Ureter (tissue), 1 donor: ENCODE measurements around the gene DDX19B.

DNA sequence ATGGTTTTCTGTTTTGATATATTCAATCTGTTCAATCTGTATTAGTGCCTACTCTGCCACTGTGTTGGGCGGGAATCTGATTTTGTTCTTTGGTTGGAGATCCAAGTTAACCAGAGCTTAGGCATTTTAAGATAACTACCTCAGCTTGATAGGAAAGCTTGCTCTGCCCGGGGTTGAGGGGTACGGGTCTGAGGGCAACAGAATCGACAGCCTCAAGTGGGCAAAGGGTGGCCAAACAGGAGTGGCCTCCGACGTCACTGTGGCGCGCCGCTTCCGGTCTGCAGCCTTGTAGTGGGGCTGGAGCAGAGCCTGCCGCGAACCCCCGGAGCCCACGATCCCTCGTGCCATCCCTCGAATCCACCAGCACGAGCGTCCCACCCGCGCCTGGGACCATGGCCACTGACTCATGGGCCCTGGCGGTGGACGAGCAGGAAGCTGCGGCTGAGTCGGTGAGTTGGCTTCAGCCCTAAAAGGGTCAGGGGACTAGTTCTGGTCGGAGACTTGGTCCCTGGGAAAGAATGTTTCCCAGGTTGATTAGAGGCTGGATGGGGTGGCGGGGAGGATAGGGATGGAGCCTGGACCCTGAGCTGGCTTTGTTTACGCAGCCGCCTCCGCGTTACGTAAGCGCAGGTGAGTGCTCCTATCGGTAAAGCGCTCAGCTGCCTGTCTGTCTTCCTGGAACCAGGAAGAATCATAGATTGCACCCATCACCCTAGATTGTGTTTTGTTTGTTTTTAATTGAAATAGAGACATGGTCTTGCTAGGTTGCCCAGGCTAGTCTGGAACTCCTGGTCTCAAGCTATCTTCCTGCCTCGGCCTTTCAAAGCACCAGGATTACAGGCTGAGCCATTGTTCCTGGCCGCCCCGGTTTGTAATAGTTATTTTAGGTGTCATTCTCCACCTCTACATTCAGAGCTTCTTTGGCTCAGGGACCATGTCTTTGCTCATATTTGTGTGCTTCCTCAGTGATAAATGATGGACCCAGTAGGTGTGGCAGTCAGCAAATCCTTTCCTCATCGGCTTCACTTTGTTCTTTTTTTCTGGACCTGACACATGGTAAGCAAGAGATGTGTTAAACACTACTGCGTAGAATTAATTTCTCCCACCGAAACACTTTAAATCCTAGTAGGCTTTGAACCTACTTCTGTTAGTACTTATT is at the start of gene DDX19B:
DDX19B (plus strand) TSS at position 281 of the 1,159 bp plus-strand sequence.
- PRO-cap: unidirectional peak, plus-strand start at position 305 of the sequence

GRCh38 chr16:70371897-70373296 is 25.7 kb downstream of the DDX19A start:
- PRO-cap: no peak

DNA sequence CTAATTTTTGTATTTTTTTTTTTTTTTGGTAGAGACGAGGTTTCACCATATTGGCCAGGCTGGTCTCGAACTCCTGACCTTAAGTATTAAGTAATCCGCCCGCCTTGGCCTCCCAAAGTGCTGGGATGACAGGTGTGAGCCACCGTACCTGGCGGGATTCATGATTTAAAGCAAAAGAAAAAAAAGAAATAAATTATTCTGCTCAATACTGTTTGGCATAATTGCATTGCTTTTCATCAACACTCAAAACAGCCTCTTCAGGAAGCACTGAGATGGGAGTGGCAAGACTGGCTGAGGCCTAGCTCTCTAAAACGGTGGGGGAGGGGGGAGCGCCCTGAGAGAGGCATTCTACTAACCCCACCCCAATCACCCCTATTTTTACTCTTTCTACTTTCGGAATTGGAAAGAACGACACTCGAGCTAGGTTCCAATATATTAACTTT is 33.1 kb downstream of the DDX19A start:
- PRO-cap: no peak

GRCh38 chr16:70561414-70562092 is 37.9 kb downstream of the SF3B3 start:
- PRO-cap: no peak

- PRO-cap: no peak
These were observed 49.2 kb downstream of the SF3B3 start for GRCh38 chr16:70572815-70573251.

- PRO-cap: no peak
These were observed 4.2 kb downstream of the MTSS2 start for GRCh38 chr16:70681384-70682380.

GRCh38 chr16:70708405-70708841 is 22.6 kb upstream of the MTSS2 start:
- PRO-cap: no peak

GRCh38 chr16:70724147-70724619 is 38.3 kb upstream of the MTSS2 start:
- PRO-cap: no peak

DNA sequence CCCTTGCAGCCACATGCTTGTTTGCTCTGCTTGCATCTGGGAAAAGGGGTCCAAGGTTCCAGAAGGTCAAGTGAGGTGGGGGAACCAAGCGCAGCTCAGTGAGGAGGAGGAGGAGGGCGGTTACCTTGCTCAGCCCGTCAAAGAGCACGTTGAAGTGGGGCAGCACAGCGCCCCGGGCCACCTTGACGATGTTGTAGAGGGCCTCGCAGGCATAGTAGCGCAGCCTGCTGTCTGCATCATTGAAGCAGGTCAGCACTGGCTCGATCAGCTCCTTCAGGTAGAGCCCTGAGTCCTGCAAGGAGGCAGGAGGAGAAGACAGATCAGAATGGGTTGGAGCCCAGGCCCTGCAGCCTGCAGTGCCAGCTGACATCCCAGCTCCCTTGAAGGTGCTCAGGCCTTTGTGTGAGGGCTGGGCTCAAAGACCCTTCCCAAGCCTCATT is 15.4 kb downstream of the VAC14 start:
- PRO-cap: no peak

GRCh38 chr16:70805019-70805218 is 4.0 kb upstream of the VAC14 start:
- PRO-cap: no peak

DNA sequence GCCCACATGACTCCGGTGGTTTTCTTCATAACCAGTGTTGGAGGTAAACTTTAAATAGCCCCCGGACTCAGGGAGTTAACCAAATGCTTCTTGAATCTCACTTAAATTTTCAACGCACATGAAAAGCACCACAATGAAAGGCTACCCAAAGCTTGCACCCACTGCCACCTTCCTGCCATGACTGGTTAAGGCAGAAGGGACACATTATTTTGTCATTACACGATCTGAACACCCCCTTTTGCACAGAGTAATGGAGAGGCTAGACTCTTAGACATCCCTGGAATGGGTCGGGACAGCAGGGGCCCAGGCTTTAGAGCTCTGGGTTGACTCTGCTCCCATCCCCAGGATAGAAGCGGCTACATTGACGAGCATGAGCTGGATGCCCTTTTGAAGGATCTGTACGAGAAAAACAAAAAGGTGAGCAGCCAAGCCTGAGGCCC is 26.7 kb downstream of the CALB2 start:
- PRO-cap: no peak

DNA sequence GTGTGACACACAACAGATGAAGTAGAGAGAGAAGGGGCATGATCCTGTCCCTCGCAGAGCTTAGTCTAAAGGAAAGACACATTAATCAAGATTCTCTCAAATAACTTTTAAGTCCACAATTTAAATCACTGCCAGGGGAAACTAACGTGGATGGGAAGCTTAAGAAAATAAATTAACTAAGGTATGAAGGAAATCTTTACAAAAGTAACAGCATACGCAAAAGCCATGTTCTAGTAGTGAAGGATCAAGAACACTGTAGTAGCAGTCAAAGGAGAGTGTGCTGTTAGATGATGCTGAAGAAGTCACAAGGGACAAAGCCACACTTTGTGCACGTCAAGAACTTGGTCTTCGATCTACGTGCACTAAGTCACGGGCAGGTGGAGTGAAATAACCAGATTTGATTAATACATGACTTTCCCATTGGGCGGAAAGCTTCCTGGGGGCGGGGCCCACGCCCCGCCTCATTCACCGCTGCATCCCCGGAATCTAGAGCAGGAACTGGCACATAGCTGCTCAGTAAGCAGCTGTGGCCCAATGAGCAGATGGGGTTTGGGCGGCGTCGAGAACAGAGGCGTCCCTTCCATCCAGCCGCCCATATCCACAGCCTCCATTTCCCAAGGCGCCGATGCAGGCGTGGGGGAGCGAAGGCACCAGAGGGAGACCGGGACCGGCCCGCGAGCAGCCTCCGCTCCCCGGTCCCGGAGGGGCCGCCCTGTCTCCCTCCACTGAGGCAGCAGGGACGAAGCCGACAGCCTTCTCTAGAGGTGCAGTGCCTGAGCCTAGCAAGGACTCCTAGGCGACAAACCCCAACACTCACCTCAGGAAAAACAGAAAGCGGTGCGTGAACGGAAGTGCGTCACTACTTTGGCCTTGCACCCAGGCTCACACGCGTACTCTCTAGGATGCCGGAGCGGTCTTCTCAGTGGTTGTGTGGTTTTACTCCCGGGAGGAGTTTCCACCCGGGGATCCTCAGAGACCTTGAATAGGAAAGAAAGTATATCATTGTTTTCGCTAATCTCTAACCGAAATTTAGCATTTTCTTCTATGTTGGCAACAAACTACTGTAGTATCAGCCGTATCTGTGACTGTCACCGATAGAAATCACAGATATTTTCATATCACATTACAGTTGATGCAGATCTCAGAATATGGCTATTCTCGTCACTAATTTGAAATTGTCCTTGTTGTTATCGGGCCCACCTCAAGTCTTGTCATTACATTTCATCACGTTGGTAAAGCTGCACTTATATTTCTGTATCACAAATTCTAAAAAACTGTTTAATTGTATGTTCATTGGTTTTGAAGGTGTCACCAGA is 4.9 kb downstream of the ZNF19 start:
- PRO-cap: unidirectional peak, plus-strand start at position 541 of the sequence; unidirectional peak, minus-strand start at position 822 of the sequence

DNA sequence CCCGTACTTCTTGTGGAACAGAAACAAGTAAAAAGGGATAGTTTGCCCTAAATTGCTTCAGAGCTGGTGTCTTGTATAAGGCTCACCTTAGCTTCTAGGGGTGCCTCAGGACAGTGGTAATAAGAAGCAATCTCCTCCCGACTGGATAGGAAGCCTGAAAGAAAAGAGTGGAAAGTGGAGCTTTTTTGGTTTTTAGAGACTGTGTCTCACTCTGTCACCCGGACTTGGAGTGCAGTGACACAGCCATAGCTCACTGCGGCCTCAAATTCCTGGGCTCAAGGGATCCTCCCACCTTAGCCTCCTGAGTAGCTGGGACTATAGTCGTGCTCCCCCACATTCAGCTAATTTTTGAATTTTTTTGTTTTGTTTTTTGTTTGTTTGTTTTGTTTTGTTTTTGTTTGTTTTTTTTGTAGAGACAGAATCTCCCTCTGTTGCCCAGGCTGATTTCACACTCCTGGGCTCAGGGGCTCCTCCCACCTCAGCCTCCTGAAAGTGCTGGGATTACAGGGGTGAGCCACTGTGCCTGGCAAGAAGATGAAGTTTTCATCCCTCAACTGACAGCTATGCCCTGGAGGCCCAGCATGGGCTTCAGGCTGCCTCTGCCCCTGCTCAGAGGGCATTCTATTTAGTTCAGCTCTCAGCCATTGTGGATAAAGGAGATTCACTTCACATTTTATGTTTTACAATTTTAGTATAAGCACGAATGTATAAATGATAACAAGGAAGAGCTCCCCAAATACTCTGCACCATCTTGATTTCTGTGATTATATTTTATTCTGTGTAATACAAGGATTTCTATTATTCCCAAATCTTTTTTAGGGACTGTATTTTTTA is 3.2 kb downstream of the TAT start:
- PRO-cap: no peak

DNA sequence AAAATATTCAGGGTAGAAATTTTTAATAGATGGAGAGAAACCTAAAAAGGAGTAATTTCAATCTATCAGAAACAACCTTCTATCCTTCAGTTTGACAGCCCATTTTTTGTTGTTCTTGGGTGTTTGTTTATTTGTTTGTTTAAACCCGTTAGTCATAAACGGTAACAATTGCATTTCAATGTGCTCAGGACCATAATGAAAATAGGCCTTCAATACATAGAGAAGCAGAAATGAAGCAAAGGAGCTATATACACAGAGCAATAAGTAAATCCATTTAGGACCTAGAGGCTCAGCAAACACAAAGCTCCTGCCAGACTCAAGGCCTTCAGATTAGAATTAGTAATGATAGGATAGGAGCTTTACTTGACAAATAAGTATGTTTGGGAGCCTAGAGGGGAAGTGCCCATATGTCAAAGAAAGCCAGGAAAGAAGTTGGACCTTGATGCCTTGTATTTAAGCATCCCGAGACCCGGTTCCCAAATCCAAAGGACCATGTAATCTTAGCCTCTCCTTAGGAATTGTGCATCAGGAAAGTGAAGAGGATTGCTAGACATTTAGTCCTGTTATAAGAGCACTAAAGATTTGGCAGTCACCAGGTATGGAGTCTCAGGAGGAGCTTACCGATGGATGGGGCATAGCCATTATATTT is 1.5 kb downstream of the TAT start:
- PRO-cap: no peak

DNA sequence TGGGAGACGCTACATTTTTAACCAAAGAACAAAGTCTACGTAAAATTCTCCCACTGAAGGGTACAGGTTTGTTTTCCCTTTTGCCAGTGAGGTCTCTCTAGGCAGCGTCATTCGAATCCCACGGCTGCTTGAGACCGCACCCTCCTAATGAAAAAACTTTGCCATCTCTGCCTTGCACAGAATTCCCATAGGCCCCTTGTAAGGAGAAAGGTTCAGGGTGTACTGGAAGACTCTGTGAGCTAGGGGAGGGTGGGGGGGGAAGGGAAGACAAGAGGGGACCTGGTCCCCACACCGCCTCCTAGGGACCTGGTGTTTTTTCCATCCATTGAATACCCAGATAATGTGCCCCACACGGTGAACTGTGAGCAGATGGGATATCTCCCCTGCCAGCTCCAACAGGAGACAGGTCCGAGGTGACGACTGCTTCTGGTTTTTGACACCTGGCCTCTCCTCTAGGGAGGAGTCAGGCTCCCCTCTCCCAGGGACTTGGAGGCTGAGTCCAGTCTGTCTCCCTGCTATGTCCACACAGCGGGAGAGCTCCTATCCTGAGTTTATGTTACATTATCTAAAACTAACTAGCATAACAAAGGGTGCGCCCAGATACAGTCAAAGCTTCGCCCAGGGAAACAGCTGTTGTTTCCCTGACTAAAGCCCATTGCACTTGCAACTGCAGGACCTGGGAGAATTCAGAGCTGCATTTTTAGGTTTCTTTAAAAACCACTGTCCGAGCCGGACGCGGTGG is 1.7 kb downstream of the MARVELD3 start:
- PRO-cap: no peak

- PRO-cap: no peak
These were observed 21.5 kb downstream of the MARVELD3 start for GRCh38 chr16:71647358-71647980.

GRCh38 chr16:71803486-71803685 is 5.2 kb downstream of the AP1G1 start:
- PRO-cap: no peak

- PRO-cap: no peak
These were observed 14.0 kb upstream of the ATXN1L start for GRCh38 chr16:71831574-71832419.

DNA sequence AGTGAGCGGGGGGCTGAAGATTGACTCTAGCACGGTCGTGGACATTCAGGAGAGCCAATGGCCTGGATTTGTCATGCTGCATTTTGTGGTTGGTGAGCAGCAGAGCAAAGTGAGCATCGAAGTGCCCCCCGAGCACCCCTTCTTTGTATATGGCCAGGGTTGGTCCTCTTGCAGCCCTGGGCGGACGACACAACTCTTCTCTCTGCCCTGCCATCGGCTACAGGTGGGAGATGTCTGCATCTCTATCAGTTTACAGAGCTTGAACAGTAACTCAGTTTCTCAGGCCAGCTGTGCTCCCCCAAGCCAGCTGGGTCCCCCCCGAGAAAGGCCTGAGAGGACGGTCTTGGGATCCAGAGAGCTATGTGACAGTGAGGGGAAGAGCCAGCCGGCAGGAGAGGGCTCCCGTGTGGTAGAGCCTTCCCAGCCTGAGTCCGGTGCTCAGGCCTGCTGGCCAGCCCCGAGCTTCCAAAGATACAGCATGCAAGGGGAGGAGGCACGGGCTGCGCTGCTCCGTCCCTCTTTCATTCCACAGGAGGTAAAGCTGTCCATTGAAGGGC is 5.5 kb downstream of the ATXN1L start:
- PRO-cap: no peak

- PRO-cap: no peak
These were observed 6.3 kb downstream of the ATXN1L start for GRCh38 chr16:71851965-71852648.